GM12891 (cell line): ENCODE measurements around the gene SLA2.

DNA sequence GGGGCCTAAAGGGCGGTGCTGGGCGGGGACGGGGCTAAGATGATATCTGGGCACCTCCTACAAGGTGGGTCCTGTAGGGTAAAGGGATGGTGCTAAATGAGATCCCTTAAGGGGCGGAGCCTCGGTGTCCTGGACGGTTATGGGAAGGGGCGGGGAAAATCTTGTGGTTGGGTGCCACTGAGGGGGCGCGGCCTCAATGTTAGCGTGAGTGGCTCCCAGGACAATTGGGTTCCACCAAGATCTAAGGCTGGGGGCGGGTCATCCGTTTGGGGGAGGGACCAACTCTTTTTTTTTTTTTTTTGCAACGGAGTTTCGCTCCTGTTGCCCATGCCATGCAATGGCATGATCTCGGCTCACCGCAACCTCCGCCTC, 706 bp downstream of the SPAG4 start:
- RRBS = no CpG with 5 or more reads among the region's 17 CpGs

DNA sequence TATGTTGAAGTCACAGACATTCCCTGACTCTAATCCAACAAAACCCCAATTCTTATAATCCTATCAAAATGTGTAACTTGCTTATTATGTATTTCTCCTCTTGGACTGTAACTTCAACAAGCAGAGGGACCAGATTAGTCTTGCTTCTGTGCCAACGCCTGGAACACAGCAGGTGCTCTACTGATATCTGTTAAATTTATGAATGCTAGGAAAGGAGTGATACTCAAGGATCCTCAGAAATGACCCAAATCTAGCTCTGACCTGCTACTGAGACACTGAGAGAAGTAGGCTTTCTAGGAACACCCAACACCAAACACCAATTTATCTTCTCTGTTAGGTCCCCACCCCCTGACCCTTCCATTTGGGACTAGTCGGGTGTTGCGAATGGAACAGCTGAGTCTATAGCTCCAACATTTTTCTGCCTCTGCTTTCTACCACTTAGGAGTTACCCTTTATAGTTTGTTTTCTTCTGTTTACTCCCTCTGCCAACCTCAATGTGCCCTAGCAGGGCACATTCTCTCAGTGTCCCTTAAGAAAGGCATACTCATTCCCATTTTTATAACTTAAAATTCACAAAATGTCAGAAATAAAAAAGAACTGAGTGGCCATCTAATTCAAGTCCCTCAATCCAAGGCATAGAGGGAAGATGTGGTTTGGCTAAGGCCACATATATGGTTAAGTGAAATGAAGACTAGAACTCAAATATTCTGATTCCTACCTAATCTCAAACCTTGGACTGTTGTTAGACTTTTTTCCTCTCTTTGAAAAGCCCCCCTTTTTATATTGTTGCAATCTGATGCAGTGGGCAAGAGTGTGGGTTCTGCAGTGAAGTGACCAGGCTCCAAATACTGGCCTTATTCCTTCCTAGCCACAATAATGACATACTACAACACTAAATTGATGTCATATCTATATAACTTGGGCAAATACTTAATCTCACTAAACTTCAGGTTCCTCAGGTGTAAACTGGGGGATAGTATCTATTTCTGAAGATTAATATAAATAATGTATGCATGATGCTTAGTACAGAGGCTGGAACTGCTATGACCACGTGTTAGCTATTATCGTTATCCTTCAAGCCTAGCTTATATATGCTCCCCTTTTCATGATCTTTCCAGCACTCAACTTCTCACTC, 23.8 kb downstream of the CPNE1 start:
- RRBS = no CpG with 5 or more reads among the region's 5 CpGs

GRCh38 chr20:35663415-35664381, 1.0 kb downstream of the CPNE1 start:
- RRBS = no CpG with 5 or more reads among the region's 23 CpGs

DNA sequence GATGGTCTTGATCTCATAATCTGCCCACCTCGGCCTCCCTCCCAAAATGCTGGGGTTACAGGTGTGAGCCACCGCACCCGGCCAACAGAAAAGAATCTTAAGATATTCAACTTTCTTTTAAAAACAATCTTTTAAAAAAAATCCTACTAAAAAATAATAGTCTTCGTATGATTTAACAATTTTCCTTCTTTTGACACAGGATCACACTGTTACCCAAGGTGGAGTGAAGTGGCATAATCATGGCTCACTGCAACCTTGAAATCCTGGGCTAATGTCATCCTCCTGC, 21.0 kb downstream of the RBM39 start:
- RRBS = no CpG with 5 or more reads among the region's 4 CpGs

- RRBS = no CpG with 5 or more reads among the region's 2 CpGs
These were observed 24.7 kb downstream of the PHF20 start for GRCh38 chr20:35796383-35797052.

GRCh38 chr20:35862798-35863750, 91.2 kb downstream of the SCAND1 start:
- RRBS = no CpG with 5 or more reads among the region's 12 CpGs

DNA sequence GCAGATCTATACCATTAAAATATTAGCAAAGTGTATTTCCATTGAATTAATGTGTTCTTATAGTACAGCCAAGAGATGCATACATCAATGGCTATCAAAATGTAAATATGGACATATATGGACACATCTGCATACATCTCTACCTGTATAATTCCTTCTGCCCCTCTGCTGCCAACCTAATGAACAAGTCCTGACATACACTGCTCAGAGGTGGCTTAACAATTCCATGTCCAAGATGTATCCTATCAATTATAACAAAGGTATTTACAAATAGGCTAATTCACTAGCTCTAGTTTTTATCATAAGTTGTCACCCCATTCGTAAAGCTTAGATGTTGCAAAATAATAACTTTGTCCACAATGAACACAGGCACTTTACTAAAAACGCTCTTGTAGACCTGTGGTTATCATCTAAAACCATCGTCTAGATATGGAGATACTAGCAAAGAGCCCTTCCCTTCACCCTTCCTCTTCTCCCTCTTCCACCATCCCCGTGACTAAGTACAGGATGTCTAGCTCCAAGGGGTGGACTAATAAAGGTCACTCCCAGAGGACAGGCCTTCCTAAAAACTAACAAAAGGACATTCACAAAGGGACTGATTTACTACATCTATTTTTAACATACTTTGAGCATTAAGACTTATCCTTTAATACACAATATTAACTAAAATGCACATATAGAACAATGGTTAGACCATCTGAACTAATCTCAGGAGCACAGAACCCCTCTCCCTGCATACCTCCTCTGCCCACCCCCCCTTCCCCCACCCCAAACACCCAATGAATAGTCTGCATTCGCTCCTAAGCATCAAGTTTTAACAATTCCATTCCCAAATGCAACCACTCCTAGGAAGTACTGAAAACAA, 77.9 kb downstream of the CNBD2 start:
- RRBS = no CpG with 5 or more reads among the region's 5 CpGs

- RRBS = 2% methylated on average over 23 of the region's 86 CpGs
These were observed 89.7 kb upstream of the EPB41L1 start for GRCh38 chr20:36064535-36065638.

DNA sequence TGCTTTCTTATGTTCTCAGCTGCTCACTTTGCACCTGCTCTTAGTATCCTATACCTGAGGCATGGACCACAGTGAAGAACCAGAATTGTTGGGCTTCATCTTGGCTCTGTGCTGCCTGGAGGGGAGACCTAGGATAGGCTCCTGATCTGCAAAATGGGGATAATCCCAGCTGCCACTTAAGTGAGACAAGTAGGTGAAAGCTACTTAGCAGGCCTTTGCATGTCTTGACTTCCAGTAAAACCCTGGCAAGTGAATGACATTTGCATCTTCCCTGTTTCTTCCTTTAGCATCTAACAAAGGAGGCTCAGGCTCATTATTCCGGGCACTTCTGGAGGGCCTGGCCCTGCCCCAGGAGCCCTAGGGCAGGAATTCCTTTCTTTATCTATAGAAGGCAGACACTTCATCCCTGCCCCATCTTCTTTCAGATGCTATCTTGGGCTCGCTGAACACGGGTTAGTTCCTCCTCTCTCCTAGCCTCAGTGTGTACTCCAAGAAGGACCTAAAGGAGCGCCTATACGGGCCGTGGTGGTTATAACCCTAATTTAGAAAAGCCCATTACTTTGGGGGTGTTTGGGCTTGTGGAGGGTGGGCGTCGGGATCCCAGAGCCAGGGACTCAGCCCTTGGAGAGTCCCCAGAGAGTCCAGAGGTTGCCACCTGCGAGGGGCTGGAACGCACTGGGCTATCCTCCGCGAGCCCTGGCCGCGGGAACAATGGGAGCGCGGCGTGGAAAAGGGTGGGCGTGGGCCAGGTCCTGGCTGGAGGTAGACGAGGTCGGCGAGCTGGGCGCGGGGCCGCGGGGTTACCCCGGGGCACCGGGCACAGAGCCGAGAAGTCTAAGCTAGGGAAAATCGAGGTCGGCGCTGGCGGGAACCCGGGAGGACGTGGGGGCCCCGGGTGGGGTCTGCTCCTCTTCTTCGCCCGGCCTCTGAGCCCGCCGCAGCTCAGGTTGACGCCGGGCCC, 62.8 kb upstream of the EPB41L1 start:
- RRBS = 19% methylated on average over 7 of the region's 41 CpGs

DNA sequence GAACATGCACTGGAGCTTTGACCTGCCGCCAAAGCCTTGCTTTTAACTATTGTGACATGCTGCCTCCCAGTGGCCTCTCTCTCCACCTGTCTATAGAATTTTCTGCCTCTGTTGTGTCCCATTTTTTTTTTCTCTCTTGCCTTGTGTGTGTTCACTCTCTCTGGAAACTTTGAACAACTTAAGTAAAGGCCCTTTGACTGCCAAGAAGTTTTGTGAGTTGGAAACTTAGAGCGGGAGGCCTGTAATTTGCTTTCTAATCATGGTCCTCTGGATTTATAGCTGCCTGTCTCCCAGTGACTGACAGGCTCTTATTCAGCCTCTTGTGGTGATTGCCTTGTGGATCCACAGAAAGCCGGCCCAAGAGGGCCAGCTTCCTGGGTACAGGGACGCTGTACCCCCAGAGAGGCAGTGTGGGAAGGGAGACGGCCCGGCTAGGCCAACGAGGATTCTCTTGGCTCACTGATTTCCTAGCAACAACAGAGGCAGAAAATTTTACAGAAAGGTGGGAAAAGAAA, 15.7 kb upstream of the EPB41L1 start:
- RRBS = 29% methylated on average over 4 of the region's 7 CpGs

GRCh38 chr20:36147905-36148311, 6.6 kb upstream of the EPB41L1 start:
- RRBS = no CpG with 5 or more reads among the region's 4 CpGs

DNA sequence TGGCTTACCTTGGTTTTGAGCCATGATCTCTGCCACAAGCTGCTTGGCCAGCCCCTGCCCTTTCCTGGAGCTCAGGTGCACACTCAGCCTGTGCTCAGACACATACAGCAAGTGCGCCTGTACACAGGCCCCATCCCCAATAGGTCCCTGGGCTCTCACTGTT, 770 bp upstream of the EPB41L1 start:
- RRBS = no CpG with 5 or more reads among the region's 1 CpG

DNA sequence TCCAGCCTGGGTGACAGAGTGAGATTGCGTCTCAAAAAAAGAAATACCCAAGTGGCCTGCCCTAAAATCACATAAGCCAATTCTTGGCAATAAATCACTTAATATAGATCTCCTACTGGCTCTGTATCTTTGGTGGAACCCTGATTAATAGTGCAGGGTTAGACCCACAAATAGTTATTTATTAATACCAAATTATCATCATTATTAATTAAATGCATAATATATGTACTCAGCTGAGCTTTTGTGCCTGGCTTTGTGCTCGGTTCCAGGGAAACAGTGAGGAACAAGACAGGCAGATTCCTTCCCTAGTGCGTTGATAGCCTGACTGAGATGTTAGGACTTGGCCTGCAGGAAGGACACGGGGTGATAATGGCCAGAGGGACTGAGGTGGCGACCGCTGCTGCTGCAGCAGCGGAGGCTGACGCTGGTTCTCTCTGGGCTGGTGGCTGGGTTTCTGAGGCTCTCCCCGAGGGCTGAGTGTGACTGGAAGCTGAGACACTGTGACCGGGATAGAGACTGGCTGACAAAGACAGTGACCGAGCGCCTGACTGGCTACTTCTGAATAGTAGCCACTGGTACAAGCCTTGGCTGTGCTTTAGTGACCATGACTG, 550 bp upstream of the AAR2 start:
- RRBS = no CpG with 5 or more reads among the region's 12 CpGs

DNA sequence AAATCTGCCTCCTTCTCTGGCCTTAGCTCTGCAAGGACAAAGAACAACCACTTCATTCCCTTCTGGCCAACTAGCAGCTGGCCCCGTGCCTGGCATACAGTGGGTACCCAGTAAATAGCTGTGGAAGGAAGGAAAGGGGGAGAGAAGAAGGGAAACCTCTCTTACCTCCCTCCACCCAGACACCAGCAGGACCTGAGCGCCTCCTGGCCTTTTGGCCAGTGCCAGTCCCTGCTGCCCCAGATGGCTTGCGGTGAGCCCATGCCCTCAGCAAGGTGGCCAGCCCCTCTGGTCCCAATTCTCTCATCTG, 61.8 kb downstream of the DLGAP4 start:
- RRBS = no CpG with 5 or more reads among the region's 3 CpGs

GRCh38 chr20:36465161-36465820, 76.0 kb upstream of the MYL9 start:
- RRBS = no CpG with 5 or more reads among the region's 9 CpGs

GRCh38 chr20:36513579-36514160, 27.6 kb upstream of the MYL9 start:
- RRBS = no CpG with 5 or more reads among the region's 4 CpGs

DNA sequence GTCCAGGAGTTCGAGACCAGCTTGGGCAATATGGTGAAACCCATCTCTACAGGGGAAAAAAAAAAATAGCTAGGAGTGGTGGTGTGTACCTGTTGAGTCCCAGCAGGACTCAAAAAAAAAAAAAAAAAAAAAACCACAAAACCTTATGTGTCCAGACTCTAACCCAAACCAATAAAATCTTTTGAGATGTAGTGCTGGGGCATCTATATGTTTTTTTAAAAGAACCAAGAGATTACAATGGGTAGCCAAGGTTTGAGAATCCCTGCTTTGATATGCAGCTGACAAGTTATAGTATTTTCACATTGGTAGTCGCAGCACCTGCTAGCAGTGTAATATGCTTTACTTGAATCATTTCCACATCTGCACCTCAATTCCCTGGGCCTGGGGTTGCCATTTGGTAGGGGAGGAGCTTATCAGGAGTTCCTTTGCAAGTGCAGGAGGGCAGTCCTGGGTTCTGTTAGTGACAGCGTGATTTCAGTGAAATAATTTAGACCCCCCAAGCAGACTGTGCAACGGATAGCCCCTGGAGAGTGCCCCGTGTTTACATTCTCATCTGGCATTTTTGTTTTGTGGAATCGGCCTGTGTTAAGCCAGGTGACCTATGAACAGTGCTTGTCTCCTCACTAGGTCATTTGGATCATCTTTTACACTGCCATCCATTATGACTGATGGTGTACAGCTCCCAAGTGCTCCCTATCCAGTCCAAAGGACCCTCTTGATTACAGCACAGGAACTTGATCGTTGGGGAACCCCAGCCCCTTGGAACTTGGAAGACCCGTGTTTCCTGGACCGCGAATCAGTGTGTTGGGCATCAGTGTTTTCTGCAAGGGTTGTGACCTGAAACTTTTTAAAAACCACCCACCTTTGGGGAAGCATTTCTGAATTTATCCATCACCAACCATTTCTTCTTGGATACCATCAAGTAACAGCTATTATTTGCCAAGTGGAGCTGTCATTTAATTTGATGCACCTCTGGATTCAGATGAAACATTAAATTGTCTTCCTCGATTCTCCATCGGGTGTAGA, 6.1 kb downstream of the RAB5IF start:
- RRBS = no CpG with 5 or more reads among the region's 12 CpGs

GRCh38 chr20:36644193-36644676, 1.8 kb downstream of the SLA2 start:
- RRBS = no CpG with 5 or more reads among the region's 5 CpGs

GRCh38 chr20:36644677-36644942, 1.4 kb downstream of the SLA2 start:
- RRBS = no CpG with 5 or more reads among the region's 6 CpGs

- RRBS = no CpG with 5 or more reads among the region's 10 CpGs
These were observed at the start of gene SLA2 for GRCh38 chr20:36646031-36646440. TSS of gene SLA2 (minus strand) at chr20:36646196.